Karpas-422 (cell line): Measurements from ENCODE around the genes ARMH2, H2BC1, SLC17A2 and H1-2.

DNA sequence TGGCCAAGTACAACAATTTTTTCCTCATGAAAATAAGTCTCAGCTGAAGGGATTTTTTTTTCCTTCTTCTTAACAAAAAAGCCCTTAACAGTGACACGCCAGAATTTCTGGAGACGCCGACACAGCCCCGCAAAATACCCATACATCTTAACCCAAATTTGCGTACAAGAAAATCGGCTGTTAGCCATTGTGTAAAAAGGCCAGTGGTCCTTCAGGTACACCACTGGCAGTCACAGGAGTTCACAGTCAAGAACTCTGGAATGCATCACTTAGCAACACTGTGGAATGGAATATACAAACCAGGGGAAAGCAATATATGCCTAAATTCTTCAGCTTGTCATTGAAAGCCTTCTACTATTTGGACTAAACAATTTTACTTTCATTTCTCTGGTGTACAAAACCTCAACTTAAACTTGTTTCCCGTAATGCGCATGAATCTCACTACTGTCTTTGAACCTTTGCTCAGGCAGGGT lies at the start of gene ARMH2:
ARMH2 (minus strand) TSS at position 248 of the 473 bp plus-strand sequence.
- PRO-cap = no peak
- RAMPAGE, long total RNA = no peak

- PRO-cap = no peak
- RAMPAGE, long total RNA = no peak
Observed at GRCh38 chr6:24899720-24900505, 35.8 kb downstream of the RIPOR2 start.

- PRO-cap = unidirectional peak, plus-strand start at chr6:24928546
- RAMPAGE, long total RNA = no peak
Observed at GRCh38 chr6:24928357-24928725, 7.4 kb downstream of the RIPOR2 start.

- PRO-cap = no peak
- RAMPAGE, long total RNA = no peak
Observed at GRCh38 chr6:24932174-24932718, 3.5 kb downstream of the RIPOR2 start.

- PRO-cap = no peak
- RAMPAGE, long total RNA = no peak
Observed at GRCh38 chr6:25035889-25036620, 100.3 kb upstream of the RIPOR2 start.

DNA sequence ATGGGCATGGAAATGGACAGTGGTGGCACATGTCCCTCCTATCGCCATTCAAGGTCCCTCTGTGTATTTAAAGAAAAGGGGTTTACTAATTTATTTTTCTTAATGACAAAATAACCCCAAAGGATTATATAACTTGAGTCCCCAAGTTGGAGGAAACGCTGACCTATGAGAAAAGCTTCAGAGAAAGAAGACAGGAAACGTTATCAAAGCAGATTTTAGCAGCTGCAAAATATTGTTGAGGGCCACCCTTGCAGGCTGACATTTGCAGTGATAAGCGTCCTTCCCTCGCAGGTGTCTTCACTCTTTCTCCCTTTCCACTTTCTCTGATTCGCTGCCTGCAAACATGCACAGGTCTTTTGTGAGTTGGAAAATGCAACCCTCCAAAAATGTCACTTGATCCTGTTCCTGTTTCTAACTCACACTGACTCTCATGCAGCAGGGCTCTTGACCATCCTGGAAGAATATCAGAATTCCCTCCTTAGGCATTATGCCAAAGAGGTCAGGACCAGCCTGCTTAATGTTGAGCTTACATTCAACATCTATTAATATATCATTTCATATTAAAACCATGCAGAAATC lies 103.3 kb upstream of the RIPOR2 start:
- PRO-cap = no peak
- RAMPAGE, long total RNA = no peak

DNA sequence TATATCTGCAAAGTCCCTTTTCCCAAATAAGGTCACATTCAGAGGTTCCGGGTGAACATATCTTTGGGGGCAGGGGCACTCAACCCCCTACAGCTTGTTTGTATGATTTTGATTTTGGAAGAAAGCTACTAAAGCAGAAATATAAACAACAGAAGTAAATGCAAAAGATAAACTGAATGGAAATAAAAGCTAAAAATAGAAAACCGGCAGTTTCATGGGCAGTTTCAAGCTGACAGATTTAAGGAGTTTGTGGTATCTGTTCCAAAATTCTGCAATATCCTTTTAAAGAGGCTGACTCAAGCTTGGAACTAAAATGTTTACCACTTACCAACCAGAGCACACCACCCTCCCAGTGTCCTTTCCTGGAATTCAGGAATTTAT lies 100.0 kb upstream of the CARMIL1 start:
- PRO-cap = no peak
- RAMPAGE, long total RNA = no peak

GRCh38 chr6:25326417-25326741 lies 47.2 kb downstream of the CARMIL1 start:
- PRO-cap = no peak
- RAMPAGE, long total RNA = no peak

DNA sequence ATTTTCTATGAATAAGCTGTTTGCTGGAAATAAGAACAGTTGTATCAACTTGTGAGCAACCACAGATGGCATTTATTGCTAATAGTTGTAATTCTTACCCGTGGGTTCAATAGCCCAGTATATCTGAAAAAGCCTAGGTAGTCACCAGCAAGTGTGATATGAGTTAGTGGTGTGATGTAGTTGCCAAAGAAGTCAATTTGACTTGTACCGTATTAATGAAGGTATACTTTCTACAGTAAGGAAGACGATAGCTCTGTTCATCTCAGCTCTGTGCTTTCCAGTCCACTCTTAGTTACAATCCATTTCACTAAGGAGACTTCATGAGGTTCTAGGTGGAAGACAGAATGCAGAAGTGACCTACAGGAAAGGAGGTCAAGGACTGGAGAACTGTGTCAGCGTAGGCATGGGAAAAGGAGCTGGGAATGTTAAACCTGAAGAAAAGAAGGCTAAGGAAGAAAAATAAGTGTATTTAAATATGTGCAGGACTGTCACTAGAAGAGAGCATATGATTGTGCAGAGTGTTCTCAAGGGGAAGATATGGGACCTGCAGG lies 117.0 kb upstream of the SCGN start:
- PRO-cap = no peak
- RAMPAGE, long total RNA = no peak

GRCh38 chr6:25726719-25727139 lies at the start of gene H2BC1:
TSS of gene H2BC1 (plus strand) at chr6:25726777.
- PRO-cap = no peak
- RAMPAGE, long total RNA = no peak

DNA sequence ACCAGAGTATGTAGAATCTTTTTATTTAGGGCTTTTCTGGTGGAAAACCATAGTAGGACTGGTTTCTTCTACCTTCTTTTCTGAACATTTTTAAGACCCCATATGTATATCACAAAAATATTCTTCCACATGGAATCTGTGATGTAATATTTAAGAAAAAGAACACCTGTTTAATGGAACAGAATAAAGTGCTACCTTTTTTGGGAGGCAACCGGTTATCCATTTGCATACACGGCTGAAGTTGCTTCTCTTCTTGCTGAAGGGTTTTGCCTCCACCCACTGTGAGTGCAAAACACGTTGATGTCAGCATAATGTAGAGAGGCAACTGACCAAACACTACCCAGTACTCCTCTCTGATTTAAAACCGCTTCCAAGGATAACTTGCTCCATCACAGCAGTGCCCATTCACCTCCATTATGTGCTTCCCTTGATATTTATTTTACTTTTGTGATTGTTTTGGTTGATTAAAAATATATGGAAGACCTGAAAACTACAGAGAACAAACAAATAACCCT lies 1.5 kb downstream of the SLC17A1 start:
- PRO-cap = no peak
- RAMPAGE, long total RNA = no peak

DNA sequence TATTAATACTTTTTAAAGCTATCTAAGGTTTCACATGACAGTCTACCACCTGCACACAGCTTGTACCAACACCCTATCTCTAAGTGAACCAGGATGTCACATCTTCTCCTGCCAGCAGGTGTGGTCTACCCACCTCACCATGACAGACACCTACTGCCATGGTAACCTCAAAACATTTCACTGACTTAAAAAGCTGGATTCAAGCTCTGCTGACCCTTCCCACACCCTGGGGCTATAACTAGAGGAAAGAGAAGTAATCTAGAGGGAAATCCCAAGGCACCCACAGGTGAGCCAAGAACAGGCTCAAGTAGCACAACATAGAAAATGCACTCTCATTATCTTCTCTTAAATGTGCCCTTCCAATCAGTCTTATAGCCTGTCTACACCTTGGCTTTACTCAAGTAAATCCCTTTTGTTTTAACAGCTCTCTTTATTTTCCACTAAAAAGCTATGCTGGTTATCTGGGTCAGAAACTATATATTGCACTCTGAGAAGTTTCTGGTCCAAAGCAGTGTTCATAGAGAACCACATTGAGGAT lies 1.1 kb downstream of the SLC17A3 start:
- PRO-cap = no peak
- RAMPAGE, long total RNA = no peak

GRCh38 chr6:25903532-25903888 lies 27.0 kb downstream of the SLC17A2 start:
- PRO-cap = no peak
- RAMPAGE, long total RNA = no peak

DNA sequence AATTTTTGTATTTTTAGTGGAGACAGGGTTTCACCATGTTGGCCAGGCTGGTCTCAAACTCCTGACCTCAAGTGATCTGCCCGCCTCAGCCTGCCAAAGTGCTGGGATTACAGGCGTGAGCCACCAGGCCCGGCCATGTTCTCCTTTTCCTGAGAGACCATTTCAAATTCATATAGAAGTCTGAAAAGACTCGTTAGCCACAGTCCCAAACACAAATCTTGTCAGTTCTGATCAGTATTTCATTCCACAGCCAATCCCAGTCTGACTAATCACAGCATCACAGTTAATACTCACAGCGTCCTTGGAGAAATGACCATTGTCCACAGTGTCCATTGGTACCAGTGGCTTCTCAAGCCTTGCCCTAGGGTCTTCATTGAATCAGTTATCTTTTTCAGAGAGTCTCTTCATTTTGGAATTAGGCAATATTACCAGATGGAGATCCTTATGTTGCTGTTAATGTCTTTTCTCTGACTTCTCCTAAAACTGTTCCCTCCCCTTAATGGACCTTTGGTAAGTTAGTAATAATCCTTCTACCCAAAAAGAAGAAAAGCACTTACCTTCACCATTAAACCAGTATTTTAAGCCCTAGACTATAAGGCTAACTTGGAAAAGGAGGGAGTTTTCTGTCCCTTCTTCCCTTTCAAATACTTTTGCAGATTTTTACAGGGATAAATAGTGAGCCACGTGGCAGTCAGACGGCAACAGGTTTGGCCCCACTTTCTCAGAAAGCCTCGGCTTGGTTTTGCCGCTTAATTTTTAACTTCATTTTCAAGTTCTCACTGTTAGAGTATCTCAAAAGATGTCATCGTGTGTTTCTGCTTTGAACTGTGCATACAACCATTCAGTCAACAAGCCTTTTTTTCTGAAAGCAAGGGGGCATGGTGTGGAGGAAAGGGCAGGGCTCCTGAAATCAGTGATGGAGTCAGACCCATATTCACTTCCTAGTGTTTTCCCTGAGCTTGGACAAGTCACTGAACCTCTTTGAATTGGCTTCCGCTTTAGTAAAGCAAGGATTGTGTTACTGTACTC lies at the start of gene SLC17A2:
SLC17A2 (minus strand) TSS at position 709 of the 1,029 bp plus-strand sequence.
- PRO-cap = no peak
- RAMPAGE, long total RNA = no peak

GRCh38 chr6:25962945-25964081 lies 711 bp downstream of the TRIM38 start:
- PRO-cap = no peak
- RAMPAGE, long total RNA = no peak

DNA sequence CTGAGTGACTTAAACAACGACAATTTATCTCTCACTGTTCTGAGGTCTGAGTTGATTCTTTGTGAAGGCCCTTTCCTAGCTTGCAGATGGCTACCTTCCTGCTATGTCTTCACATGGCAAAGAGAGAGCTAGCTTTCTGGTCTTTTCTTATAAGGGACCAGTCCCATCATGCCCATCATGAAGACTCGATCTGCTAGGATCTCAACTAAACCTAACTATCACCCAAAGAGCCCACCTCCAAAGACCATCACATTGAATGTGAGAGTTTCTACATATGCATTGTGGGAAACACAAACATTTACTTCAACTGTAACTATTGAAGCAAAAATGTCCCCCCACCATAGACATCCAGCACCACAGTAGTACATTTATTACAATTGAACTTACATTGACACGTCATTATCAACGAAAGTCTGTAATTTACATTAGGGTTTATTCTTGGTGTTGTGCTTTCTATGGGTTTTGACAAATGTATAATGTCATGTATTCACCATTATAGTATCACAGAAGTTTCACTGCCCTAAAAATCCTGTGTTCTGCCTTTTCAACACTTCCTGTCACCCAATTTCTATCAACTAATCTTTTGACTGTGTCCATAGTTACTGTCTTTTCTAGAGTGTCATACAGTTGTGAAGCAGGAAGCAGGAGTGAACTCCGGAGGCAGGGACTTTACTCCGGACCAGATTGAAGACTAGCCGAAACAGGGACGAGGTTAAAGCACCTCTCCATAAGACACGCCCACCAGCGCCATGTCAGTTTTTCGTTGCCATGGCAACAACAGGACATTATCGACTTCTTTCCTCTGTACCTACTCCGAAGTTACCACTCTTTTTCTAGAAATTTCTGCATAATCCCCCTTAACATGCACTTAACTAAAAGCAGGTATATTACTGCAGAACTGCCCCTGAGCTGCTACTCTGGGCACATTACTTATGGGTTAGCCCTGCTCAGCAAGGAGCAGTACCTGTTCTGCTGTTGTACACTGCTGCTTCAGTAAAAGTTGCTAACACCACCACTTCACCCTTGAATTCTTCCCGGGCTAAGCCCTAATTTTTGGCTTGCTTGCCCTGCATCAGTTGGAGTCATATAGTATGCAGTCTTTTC lies 25.0 kb downstream of the TRIM38 start:
- PRO-cap = no peak
- RAMPAGE, long total RNA = no peak

GRCh38 chr6:26032163-26032976 lies 471 bp upstream of the H3C2 start:
- PRO-cap = no peak
- RAMPAGE, long total RNA = no peak

DNA sequence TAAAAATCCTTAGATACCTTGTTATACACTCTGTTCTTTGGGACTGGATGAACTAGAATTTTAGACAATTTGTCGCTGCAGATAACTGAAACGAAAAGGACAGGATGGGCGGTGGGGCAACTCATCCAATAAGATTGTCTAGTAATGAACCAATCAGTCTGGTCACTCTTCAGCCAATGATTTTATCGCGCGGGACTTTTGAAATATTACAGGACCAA lies 157 bp upstream of the H3C3 start:
- PRO-cap = no peak
- RAMPAGE, long total RNA = no peak

GRCh38 chr6:26056332-26056735 lies at the start of gene H1-2:
TSS of gene H1-2 (minus strand) at chr6:26056470.
- PRO-cap = bidirectional peak, plus-strand start at chr6:26056526, minus-strand start at chr6:26056470
- RAMPAGE, long total RNA = start-site peak on the minus strand at chr6:26056469-26056475, 2,175 and 2,479 reads in 2 replicates

GRCh38 chr6:26118991-26119480 lies 4.7 kb downstream of the H2BC4 start:
- PRO-cap = no peak
- RAMPAGE, long total RNA = no peak